Diencephalon (tissue), 2 donors: Measurements from ENCODE around the genes H1-8, PLXND1, COL6A5 and PIK3R4.

- RAMPAGE, long total RNA, result no peak
Observed at GRCh38 chr3:129397230-129397459, 31.3 kb downstream of the EFCAB12 start.

- RAMPAGE, long total RNA, result no peak
Observed at GRCh38 chr3:129506170-129506731, 22.2 kb upstream of the RHO start.

- RAMPAGE, long total RNA, result no peak
Observed at GRCh38 chr3:129543013-129543262, at the start of gene H1-8. H1-8 (plus strand) TSS chr3:129543175.

- RAMPAGE, long total RNA, result no peak
Observed at GRCh38 chr3:129585781-129586525, 20.5 kb downstream of the PLXND1 start.

- RAMPAGE, long total RNA, result no peak
Observed at GRCh38 chr3:129606098-129606860, at the start of gene PLXND1. PLXND1 (minus strand) TSS chr3:129606676.

DNA sequence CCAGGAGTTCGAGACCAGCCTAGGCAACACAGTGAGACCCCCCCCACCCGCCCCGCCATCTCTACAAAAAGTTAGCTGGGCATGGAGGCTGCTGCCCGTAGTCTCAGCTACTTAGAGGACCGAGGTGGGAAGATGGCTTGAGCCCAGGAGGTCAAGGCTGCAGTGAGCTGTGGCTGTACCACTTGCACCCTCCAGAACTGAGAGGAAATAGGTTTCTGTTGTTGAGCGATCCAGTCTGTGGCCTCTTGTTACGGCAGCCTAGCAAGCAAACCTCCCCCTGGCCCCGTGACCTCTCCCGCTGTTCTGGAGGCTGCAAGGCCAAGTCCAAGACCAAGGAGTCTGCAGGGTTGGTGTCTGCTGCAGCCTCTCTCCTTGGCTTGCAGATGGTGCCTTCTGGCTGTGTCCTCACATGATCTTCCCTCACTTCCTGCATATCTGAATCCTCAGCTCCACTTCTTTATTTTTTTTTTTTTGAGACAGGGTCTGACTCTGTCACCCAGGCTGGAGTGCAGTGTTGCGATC lies 17.8 kb upstream of the PLXND1 start:
- RAMPAGE, long total RNA, result no peak

- RAMPAGE, long total RNA, result no peak
Observed at GRCh38 chr3:129656612-129657044, 50.2 kb upstream of the PLXND1 start.

GRCh38 chr3:129722033-129722485 lies 115.6 kb upstream of the PLXND1 start:
- RAMPAGE, long total RNA, result no peak

DNA sequence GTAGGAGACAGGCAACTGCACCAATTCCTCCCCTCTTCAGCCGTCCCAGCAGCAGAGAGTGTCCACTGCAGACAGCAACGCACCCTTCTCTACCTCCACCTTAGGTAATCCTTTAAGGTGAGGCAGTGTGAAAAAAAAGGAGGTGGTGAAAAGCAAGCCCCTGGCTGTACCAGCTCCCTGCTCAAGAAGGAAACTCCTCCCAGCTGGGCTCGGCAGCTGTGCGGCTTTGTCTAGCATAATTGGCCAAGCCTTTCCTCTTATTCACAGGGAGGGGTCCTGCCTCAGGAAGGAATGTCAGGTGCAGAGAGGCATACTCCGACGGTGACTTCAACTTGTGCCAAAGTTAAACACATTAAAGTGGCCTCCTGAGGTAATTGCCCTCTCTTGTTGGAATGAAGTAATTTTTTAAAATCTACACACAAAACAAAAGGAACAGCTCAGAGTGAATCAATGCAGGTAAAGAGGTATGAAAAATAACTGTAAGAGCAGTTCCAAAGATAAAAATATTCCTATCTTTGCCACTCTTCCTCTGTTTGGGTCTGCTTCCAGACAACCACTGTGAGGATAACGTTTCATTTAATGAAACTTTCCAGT lies 98.6 kb downstream of the TMCC1 start:
- RAMPAGE, long total RNA, result no peak

DNA sequence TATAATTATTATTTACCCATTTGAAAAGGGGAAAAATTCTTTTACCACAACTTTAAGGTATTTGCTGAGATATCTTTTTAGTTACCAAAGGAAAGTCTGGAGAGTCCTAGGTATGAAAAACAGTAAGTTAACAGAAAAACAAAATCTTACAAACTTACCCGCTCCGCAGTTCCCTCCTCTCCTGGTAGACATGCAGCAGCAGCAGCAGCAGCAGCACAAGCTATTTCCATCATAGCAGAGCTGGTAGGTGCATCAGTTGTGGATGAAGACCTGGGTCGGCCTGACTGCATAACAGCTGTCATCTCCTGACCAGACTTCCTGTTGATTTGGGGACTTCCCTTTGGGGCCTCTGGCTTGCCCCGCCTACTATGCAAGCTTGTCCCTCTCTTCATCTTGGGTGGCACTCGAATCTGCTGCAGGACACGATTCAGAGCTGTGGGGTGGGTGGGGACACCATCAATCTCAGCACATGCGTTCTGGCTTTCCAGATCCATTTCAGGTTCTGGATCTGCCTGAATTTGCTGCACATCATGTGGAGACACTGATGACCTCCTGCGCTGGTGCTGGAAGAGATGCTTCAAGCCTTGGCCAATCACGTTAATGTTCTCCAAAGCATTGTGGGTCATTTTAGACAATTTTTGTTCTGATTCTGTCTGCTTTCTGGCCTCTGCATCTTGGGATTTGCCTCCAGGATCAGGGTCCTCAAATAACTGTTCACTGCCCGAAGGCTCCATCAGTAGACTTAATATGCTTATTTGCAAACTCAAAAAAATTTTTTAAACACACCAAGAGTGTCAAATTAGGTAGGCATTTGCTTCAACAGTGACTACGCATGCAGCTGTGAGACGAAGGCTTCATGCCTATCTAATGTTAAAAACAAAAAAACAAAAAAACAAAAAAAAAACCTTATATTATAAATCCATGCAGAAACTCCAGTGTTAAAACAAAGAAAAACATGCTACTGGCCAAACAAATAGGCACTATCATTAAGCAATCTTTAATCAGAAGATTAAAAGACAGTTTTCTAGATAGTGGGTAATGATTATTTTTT lies 65.5 kb downstream of the TMCC1 start:
- RAMPAGE, long total RNA, result no peak

DNA sequence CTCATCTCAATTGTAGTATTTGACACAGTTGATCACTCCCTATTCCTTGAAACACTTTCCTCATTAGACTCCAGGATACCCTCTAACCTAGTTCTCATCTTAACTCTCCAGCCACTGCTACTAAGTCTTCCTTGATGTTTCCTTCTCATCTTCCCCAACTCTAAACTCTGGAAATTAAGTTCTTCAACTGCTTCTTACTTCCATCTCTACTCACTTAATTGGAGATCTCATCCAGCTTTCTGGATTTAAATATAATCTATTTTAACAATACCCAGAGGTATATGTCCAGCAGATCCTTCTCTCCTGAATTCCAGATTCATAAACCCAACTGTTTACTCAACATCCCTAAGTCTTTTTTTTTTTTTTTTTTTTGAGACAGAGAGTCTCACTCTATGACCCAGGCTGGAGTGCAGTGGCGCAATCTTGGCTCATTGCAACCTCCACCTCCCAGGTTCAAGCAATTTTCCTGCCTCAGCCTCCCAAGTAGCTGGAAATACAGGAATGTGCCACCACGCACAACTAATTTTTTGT lies 16.2 kb downstream of the TMCC1 start:
- RAMPAGE, long total RNA, result no peak

DNA sequence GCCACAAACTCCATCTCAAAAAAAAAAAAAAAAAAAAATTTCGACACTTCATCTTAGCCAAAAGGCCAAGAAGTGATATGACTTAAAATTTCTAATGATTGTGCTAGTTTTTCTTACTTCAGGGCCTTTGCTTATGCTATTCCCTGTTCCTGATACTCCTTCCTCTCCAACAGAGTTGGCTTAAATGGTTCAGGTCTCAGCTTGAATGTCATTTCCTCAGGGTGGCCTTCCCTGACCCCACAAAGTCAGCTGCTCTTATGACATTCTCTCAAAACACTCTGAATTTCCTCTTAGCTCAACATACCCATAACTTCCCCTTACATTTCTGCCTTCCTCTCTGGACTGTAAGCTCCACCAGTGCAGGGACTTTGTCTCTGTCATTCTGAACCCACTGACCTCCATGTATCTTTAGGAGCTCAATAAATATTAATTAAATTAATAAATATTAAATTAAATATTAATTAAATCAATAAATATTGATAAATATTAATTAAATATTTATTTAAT lies 17.7 kb upstream of the TMCC1 start:
- RAMPAGE, long total RNA, result no peak

GRCh38 chr3:130123432-130123618 lies 41.7 kb downstream of the ALG1L2 start:
- RAMPAGE, long total RNA, result no peak

GRCh38 chr3:130179330-130180116 lies 97.9 kb downstream of the ALG1L2 start:
- RAMPAGE, long total RNA, result no peak

- RAMPAGE, long total RNA, result no peak
Observed at GRCh38 chr3:130345313-130345975, at the start of gene COL6A5. COL6A5 (plus strand) TSS chr3:130345672.

GRCh38 chr3:130746282-130747176 lies at the start of gene PIK3R4:
PIK3R4 (minus strand) TSS chr3:130746829.
- RAMPAGE, long total RNA, result start-site peak on the plus strand at chr3:130746840-130746947, 14 and 20 reads in 2 replicates

DNA sequence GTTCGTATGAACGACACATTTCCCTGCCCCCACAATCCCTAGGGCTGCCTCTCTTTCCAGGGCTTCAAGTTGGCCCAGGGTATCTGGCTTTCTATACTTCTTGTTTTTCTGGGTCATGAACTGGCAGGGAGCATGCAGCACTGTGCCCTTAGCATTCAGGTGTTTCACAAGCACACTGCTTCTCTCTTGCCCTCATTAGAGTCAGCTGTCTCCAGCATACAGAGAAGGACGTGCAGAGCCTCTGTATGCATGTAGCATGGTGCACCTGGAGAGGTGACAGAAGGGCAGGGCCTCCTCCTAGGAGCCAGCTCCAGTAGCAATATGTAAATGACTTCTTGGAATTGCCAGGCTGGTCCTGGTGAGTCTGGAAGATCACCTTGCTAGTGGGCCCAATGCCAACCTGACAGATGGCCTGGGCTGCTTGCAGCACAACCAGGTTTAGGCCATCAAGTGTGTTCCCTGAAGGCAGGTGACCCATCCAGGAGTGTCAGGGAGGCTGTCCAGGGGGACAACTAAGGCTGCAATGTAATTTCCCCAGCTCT lies 44.8 kb upstream of the ATP2C1 start:
- RAMPAGE, long total RNA, result no peak

DNA sequence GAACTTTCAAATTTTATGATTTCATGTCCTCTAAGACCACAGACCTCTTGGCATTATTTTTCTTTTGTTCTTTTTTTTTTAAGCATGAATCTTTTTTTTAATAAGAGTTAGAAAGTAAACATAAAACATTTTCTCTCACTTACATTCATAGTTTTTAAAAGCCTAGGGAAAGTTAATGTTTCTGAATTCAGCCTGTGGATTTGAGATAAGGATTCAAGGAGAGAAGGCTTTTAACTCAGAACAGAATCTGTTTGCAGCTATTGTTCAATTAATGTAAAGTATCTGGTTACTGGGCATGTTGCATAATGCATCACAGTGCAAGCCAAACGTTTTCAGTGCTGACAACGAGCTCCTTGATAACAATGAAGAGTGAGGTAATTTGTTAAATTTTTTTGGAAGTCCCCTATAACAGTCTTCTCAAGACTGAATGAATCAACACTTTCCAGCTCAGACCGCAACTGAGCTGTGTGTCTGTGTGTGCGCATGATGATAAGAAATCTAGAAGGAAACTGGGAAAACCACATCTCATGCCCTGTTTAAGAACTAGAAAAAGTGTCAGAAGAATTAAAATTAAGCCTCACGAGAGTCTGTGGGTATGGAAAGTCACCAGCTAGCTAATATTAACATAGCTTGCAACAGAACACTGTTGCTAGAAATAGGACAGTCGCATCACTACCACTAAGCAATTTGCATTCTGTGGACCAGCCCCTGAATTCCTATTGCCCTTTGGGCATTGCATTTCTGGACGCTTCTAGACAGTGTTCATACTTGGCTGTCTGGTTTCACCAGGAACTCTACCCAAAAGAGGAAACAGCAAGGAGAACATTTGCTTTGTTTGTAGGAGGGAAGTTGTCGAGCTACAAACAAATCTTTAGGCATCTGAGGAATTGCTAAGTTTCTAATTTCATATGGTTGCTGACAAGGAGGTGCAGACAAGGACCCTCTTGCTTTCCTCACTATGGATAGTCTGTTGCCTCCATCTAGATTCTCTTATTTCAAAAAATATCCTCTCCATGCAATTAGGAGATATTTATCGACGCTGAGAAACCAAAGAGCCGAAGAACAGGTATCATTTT lies 43.7 kb upstream of the ATP2C1 start:
- RAMPAGE, long total RNA, result no peak

DNA sequence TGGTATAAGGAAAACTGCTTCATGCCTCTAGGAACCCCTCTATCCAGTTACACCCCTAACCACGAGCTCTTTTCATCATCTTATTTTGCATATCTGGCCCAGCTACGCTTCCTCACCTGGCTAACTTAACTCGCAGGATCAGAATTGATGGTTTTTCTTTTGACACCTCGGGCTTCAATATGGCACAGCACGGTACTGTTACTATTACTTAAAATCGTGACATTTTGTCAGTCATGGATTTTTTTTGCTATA lies 796 bp downstream of the ASTE1 start:
- RAMPAGE, long total RNA, result no peak

DNA sequence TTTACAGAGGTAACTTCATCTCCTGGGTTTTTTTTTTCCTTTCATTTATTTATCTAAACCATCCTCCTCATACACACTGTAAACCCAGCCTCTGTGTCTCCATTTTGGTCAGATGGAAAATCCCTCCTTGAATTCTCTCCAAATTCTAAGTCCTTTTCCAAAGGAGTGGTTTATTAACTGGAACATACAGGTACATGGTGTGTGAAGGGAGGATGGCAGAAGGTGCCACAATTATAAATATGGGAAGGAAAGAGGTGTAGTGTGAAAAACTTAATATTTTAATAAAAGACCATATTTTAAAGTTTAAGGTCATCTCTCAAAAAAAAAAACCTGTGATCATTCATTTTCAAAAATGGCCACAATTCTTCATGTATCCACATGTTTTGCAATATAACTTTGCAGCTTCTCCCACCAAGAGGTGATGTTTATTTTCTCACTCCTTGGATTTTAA lies 123.8 kb upstream of the CPNE4 start:
- RAMPAGE, long total RNA, result no peak